Measurements from ENCODE around the gene LAMP2.

GRCh38 chrX:119209415-119210058 is 26.5 kb upstream of the PGRMC1 start:
- RRBS: no CpG with 5 or more reads among the region's 10 CpGs

GRCh38 chrX:119237608-119238311 is 1.7 kb downstream of the PGRMC1 start:
- RRBS: no CpG with 5 or more reads among the region's 9 CpGs

DNA sequence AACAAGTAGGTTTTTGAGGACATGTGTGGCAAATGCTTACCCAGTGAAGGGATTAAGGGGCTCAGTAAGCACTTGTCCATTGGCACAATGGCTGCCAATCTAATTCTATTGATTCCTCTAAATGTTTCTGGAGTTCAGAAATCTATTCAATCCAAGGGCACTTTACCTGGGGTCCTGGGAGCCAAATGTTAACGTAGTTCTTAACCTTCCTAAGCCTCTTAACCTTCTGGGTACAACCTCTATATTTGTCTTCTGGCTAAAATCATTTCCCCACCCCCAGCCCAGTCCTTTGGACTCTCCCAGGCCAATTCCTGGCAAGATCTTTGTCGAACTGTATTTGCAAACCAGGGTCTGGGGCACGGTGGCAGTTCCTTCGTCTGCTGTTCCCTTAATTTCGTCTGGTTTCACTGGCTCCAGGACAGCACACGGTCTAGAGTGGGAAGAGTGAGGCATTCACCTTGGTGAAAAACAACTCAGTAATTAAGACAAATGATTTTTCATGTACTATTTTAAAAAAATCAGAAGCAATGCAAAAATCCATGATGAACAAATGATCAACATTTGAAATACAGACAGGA is 834 bp upstream of the SLC25A5 start:
- RRBS: no CpG with 5 or more reads among the region's 6 CpGs

DNA sequence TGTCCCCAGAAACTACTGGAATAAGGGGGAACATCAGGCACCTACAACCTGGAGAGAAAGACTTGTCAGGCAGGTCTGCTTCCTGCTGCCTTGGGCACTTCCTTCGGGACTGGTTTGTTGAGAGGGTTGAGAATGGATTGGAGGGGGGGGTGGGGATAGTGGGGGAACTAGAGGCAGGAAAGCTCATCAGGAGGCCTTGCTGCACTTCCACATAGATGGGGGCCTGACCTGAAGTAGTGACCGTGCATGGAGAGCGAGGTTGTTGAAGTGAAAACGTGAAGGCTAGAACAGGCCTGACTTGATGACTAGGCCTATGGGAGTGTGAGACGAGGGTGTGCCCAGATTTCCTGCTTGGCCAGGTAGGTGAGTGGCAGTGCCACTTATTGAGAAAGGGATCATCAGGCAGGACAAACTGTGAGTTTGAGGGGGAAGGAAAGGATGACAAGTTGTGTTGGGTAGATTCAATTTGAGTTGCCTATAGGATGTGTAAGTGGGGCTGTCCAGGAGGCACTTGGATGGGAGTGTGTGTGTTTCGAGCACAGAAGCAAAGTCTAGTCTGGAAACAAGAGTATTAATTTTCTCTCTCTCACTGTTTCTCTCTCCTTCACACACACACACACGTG is 33.5 kb downstream of the SLC25A5 start:
- RRBS: no CpG with 5 or more reads among the region's 7 CpGs

GRCh38 chrX:119604608-119605214 is 30.3 kb downstream of the UBE2A start:
- RRBS: no CpG with 5 or more reads among the region's 10 CpGs

DNA sequence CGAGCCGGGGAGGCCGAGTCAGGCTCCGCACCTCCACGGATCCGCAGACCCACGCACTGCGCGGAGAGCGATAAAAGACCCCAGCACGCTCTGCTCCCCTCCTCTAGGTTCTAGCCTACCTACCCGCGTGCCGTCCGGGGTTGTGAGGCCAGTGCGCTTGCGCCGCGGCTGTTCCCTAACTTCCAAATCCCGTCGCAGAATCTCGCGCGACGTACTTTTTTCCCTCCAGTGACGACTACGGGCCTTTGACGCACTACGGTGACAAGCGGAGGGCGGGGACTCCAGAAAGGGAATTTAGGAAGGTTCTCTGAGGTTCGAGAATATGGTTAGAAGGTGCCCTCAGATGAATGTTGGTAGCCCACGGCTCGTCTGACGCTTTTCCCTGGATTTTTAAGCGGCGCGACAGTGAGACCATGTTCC is 31.9 kb downstream of the UBE2A start:
- RRBS: no CpG with 5 or more reads among the region's 38 CpGs

GRCh38 chrX:120140473-120140784 is 18.0 kb upstream of the RHOXF2 start:
- RRBS: no CpG with 5 or more reads among the region's 4 CpGs

- RRBS: no CpG with 5 or more reads among the region's 3 CpGs
Observed at GRCh38 chrX:120225613-120226291, 24.9 kb upstream of the ZBTB33 start.

GRCh38 chrX:120457510-120458302 is 11.4 kb downstream of the LAMP2 start:
- RRBS: no CpG with 5 or more reads among the region's 4 CpGs

DNA sequence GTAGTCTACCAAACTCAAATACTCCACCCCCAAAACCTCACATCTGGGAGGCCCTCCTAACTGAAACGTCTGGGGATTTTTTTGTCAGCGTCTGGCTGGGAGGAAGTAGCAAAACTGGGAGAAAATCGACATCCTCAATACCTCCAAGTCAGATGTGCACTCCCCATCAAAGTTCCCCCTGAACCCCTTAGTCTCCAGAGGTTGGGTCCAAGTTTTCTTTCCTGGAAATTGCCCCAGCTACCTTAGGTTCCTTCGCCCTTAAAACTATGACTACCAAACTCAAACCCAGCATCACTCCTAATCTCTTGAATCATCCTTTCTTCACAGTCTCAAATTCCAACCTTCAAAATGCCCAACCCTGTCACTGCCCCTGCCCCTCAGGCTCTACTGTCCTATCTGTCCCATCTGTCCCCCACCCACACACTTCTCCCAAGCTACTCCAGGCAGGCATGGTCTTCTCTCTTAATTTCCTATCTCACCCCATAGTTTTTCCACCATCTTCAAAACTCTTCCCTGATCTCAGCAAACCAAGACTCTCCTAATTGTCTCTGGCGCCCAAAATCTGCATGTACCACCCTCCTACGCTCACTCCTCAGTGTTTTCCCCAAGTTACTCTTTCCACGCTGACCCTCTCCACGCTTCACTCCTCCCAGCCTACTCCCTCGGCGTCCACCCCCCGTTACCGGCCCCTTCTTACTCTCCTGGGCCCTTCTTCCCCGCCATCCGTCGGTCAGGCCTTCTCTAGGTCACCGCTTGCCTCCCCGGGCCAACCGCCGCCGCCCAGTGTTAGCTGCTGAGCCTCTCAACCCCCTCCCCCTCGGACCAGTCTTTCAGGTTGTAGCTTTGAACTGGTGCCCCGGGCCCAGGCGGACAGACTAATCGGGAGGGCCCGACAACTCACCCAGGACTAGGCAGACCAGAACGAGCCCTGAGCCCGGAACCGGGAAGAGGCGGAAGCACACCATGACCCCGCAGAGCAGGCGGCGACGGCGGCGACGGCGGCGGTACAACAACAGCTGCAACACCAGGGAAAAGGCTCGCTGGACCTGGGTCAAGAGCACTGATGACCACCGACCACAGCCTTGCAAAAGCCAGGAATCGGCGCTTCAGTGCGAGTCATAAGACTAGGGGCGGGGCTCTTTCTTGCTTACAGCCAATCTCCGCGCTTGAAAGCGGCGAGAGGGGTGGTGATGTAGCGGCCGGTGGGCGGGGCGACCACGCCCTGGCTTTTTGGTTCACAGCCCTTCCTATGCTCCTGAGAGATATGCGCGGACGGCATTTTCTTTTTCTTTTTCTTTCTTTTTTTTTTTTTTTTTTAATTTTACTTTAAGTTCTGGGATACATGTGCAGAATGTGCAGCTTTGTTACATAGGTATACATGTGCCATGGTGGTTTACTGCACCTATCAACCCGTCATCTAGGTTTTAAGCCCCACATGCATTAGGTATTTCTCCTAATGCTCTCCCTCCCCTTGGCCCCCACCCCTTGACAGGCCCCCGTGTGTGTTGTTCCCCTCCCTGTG is at the start of gene LAMP2:
LAMP2 (minus strand) TSS at position 1,092 of the 1,522 bp plus-strand sequence.
- RRBS: 4% methylated on average over 13 of the region's 58 CpGs

DNA sequence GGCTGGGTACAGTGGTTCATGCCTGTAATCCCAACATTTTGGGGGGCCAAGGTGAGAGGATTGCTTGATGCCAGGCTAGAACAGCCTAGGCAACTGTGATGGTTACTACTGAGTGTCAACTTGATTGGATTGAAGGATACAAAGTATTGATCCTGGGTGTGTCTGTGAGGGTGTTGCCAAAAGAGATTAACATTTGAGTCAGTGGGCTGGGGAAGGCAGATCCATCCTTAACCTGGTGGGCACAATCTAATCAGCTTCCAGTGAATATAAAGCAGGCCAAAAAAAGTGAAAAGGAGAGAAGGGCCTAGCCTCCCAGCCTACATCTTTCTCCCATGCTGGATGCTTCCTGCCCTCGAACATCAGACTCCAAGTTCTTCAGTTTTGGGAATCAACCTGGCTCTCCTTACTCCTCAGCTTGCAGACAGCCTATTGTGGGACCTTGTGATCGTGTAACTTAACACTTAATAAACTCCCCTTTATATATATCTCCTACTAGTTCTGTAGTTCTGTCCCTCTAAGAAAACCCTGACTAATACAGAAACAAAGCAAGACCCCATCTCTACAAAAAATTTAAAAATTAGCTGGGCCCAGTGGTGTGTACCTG is 13.1 kb downstream of the CUL4B start:
- RRBS: no CpG with 5 or more reads among the region's 2 CpGs

- RRBS: 3% methylated on average over 9 of the region's 28 CpGs
Observed at GRCh38 chrX:120561288-120561819, 592 bp upstream of the CUL4B start.

DNA sequence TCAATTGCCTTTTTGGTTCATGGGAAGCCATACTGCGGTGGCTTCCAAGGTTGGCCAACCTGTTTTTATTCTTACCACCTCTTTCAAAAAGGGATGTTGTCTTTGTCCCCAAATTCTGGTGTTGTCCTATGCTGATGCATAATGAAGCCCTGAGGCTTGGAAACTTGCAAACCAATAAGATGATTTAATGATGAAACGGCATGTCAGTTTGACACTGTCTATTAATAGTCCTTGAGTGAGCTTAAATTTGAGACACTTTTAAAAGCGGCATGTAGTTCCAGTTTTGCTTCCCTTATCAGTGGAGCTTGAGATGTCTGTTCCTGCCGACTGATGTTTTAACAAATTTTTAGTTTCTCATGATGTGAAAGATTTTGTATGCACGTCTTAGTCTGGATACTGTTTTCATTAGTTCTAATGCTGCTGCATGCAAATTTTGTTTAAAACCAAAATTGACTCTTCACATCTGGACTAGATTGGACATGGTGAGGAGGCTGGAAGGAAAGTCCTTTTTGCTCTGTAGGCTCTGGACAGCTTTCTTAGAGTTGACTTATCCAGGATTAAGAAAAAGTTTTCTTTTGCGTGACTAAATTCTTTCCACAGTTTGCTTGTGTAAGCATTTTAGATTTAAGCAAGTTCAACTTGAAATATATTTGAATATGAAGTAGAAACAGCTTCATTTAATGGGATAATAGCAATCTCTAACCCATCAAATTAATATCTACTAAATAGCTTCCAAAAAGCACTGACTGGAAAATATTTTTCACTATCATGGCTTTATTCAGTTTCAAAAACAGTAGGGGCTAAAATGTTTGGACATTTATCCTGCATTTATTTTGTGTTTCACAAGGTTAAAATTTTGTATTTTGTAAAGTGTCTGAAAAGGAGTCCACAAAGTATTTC is 11.7 kb downstream of the C1GALT1C1 start:
- RRBS: no CpG with 5 or more reads among the region's 6 CpGs

GRCh38 chrX:120672369-120672709 is 42.5 kb upstream of the C1GALT1C1 start:
- RRBS: no CpG with 5 or more reads among the region's 3 CpGs

GRCh38 chrX:120752347-120753456 is 122.8 kb upstream of the C1GALT1C1 start:
- RRBS: no CpG with 5 or more reads among the region's 11 CpGs

- RRBS: no CpG with 5 or more reads among the region's 1 CpG
Observed at GRCh38 chrX:121377089-121377289, 329.6 kb downstream of the GLUD2 start.

- RRBS: no CpG with 5 or more reads among the region's 8 CpGs
Observed at GRCh38 chrX:123185718-123185993, 1.6 kb downstream of the GRIA3 start.

DNA sequence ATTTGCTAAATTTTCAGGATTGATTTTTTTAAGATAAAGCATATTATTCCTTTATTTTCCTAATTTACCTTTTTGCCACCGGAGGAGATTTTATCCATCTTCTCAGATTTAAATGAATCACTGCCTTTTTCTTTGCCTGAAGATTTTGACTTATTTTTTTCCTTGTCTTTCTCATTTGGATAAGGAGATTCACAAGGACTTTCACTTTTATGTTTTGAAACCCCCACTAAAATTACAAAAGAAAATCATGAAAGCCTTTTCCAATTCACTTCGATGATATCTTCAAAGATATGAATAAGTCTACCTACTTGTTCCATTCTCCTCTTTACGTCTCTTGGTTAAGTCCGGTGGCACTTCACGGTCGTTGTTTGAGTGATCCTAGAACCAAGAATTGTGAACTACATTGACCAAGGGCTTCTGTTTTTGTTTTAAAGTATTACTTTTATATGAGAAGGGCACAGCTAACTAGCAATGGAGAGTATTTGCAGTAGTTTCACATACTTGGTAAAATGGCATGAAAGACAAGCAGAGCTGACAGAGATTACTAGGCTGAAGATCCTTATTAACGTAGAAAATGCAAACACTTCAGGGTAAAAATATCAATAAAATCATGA is 119.4 kb downstream of the THOC2 start:
- RRBS: no CpG with 5 or more reads among the region's 7 CpGs

DNA sequence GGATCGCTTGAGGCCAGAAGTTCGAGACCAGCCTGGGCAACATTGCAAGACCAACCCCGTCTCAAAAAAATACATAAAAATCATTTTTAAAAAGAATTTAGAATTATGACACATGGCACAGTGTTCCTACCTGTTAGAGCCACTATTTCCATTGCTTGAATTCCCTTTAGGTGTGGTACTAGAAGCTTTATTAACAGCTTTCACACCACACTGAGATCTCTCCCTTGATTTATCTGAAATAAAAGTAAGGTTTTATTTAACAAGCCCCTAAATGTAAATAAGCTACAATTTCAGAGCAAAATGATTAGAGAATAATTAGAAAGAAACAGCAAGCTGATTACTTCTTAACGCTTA is 110.2 kb downstream of the THOC2 start:
- RRBS: no CpG with 5 or more reads among the region's 4 CpGs

- RRBS: no CpG with 5 or more reads among the region's 3 CpGs
Observed at GRCh38 chrX:123809960-123810305, 49.9 kb upstream of the XIAP start.